Cardiac fibroblast (primary cell): ENCODE measurements around a stretch of chr5.

GRCh38 chr5:10262971-10263398 is 12.9 kb downstream of the CCT5 start:
- RRBS = no CpG with 5 or more reads among the region's 11 CpGs

- RRBS = no CpG with 5 or more reads among the region's 13 CpGs
Measured at GRCh38 chr5:10278513-10279213, 28.6 kb downstream of the CCT5 start.

DNA sequence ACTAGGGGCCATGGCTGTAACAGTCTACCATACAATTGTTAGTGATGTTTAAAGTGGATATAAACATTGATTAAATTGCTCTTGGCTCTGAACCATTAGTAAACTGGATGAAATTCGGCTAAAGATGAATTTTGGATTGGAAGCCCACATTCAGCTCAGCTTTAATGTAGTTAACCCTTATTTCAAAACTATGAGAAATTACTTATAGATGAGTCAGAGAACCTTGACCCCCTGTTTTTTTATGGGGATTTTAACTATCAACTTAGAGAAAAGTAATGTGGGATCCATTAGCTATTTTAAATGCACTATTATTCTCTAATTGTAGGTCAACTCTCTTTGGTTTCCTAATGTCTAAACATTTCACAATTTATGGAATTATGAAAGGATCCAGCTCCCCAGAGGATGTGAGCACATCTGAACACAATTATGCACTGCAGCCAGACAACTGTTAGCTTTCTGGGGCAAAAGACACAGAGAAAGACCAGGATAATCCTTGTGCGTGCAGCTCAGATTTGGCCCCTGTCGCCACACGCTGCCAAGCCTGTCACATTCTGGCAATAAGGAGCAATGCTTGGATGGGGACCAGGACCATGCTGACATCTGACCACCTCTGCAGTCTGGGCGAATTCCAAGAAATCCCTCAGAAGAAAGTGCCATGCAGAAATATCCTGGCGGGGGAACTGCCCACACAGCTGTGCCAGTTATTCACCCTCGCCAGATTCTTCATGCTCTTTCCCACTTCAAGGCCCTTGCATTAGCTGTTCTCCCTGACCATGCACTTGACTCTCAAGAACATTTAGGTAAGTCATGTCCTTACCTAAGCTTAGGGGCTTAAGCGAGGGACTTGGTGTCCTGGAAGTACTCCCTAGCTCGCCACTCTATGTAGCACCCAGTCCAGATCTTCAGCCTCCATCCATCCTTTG is 22.2 kb upstream of the CMBL start:
- RRBS = no CpG with 5 or more reads among the region's 9 CpGs

DNA sequence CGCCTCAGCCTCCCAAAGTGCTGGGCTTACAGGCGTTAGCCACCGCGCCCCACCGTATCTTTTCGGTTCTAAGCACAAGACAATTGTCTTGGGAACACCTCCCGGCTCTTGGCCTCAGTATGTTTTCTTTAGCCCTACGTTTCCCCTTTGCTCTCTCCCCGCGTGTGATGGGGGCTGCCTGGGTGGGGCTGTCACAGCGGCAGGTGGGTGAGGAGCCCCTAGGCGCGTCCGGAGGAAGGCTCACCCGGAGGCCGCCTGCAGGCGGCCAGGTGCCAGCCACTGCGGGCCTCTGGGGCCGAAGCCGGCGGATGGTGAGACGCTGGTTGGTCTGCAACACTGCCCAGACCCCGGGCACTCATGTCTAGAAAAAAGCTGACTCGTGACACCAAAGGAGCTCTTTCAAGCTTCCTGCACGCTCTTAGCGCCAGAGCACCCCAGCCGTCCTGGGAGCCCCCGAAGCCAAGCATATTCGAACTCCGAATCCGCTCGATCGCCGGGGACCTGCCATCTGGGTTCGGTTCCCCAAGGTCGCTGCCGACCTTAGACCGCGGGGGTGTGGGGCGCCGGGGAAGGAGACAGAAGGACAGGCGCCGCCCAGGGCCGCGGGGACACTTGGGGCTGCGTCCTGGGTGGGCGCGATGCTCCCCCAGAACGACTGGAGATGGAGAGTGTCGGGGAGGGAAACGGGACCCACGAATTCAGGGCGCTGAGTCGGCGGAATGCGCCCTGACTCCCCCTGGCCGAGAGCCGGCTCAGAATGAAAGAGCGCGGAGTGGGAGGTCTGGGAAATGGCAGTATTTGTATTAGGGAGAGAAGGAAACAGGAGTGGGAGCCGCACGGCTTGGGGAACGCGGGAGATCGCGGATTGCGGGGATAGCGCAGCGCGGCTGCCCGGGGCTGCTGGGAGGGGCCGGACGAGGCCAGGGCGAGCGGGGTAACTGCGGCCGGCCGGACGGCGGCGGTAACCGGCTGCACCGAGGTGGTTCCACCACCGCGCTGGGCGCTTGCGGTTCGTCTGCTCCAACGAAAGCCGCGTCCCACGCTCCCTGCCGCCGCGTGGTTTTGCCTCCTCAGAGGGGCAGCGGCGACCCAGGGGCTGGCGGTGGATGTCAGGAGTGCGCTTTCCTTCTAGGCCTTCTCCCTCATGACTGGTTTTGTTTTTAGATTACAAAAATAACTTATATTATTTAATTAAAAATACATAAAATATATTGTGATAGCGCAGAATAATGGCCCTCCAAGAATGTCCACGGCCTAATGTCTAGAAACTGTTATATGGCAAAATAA is 20.2 kb upstream of the MARCHF6 start:
- RRBS = 15% methylated on average over 16 of the region's 101 CpGs

DNA sequence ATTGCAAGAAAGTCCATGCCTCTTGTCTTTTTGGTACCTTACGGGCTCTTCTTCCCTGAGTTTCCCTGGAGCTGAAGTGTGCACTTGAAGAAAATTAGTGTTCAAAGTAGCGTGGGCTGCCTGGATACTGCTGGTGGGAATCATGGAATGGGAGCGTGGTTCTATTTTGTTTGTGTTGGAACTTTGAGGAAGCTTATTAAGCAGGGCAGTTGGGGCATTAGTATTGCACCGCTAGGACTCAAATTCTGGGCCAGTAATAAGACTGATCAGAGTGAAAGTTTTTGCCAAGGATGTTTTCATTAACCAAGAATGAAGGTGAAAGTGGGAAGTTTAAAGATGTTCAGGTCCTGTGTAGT is 20.8 kb downstream of the MARCHF6 start:
- RRBS = no CpG with 5 or more reads among the region's 4 CpGs

DNA sequence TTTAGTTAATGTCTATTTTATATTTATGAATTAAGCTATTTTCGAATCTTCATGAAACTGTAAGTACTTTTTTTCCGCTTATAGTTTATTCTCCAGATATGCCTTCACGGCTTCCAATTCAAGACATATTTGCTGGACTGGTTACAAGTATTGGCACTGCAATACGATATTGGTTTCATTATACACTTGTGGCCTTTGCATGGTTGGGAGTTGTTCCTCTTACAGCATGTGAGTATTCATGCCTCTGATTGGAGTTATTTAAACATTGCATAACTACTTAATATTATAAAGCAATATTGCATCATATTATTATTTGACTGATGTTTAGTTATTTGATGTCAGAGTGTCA is 28.2 kb downstream of the MARCHF6 start:
- RRBS = no CpG with 5 or more reads among the region's 4 CpGs

DNA sequence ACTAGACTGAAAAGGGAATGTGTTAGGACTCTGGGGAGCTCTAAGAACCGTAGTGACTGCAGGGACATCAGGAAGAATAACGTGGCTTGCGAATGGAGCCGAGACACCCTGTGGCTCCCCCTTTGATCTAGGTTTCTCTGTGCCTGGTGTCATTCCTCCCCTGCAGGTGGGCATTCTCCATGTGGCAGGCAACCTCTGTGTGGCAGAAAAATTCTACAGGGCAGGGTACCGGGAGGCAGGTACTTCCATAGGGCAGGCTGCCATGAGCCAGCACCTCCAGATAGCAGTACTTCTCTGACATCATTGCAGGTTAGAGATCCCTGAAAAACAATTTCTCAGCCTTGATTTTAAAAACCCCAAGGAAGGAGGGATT is 43.1 kb downstream of the ROPN1L start:
- RRBS = no CpG with 5 or more reads among the region's 5 CpGs

DNA sequence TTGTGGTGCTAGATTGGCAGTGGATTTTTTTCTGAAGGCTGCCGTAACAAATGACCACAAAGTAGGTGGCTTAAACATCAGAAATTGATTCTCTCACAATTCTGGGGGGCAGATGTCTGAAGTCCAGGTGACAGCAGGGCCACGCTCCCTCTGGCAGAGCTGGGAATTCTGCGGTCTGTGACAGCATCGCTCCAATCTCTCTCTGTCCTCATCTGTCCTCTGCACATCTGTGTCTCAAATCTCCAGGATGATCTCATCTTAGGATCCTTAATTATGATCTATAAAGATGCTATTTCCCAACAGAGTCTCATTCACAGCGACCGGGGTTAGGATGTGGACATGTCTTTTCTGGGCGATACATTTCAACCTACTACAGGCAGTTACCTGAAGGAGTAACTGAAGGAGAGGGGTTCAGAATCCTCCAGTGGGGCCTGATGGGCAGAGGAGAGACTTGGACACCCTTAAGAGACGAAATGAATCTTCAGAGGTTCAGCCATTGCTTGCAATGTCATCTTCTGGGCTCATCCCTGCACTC is 31.4 kb downstream of the ANKRD33B start:
- RRBS = no CpG with 5 or more reads among the region's 8 CpGs

GRCh38 chr5:10679559-10680416 is 81.2 kb downstream of the DAP start:
- RRBS = no CpG with 5 or more reads among the region's 17 CpGs

DNA sequence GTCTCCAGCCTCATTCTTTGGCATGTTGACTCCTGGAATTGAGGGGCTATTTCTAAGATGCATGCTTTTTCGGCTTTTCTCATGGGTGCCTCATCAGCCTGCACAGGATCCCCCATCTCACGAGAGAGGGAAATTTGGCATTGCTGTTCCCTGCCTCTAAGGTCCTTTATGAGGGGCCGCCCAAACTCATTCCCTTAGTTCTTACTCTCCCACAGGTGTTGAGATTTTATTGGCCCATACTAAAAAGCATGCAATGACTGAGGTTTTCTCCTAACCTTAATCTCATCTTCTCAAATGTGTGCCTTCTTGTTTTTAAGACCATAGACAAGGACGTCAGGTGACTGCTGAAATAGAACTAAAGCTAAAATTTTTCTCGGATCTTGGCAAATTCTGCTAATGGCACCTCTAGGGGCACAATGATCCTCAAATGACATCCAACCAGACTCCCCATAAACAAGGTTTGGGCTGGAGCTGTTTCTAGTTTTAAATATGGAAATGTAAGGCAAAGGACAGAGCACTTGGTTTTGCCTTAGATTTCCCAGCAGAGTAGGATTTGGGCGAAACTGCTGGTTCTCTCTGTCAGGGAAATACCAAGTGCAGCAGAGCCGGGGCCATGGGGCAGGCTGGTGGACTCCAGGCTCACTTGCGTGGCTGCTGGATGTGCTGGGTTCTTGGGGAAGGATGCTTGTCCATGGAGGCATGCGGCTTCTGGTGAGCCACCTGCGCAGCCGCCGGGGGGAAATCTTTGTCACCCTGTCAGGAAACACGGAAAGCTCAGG is 80.4 kb downstream of the DAP start:
- RRBS = no CpG with 5 or more reads among the region's 13 CpGs

GRCh38 chr5:10734080-10734545 is 26.9 kb downstream of the DAP start:
- RRBS = no CpG with 5 or more reads among the region's 9 CpGs

DNA sequence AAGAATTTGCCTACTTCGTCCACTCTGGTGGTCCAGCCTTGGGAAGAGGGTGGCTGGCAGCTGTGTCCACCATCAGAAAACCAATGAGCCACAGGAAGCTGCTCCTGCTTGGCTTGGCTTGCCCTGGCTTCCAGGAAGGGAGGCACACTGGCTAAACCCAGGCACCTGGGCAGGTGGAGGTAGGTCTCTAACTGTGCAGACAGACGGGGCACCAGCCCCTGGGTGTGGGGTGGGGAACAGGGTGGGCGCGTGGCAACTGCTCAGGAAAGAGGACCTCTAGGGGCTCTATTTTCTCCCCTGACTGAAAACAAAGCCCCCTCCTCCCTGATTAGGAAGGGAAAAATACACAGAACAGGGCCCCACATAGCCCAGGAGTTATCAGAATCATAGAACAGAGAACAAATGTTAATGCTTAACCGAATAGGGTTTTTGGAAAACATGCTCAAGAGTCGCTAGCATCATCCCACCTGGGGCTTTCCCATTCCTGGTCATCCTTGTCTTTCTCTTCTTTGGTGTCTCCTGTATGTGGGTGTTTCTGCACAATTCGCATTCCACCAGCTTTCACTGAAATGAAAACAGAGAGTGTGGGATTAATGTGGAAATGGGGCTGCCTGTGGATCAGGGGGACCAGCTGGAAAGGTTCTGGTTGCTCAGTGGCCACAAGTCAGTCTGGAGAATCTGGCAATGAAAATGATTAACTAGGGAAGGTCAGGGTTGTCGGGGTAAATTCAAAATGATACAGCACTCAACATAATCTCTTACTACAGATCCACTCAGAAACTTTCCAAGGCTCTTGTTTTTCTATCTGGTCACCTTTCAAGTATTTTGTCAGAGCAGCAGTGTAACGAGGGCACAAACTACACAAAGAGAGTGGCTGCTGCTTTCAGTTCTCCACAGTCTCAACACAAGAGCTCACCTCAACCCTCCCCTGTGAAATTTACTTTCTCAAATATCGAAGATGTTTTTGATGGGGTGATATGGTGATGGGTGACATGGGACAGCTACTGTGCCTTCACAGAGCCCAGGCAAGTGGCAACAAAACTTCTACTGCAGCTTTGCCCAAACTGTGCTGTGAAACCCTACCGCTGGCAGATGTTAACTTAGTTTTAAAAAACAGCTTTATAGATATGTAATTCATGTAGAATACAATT is 13.0 kb downstream of the DAP start:
- RRBS = no CpG with 5 or more reads among the region's 11 CpGs

- RRBS = 85% methylated on average over 1 of the region's 26 CpGs
Measured at GRCh38 chr5:10761639-10762260, 716 bp upstream of the DAP start.

- RRBS = no CpG with 5 or more reads among the region's 3 CpGs
Measured at GRCh38 chr5:12524856-12525237, 620.6 kb upstream of the CTNND2 start.

DNA sequence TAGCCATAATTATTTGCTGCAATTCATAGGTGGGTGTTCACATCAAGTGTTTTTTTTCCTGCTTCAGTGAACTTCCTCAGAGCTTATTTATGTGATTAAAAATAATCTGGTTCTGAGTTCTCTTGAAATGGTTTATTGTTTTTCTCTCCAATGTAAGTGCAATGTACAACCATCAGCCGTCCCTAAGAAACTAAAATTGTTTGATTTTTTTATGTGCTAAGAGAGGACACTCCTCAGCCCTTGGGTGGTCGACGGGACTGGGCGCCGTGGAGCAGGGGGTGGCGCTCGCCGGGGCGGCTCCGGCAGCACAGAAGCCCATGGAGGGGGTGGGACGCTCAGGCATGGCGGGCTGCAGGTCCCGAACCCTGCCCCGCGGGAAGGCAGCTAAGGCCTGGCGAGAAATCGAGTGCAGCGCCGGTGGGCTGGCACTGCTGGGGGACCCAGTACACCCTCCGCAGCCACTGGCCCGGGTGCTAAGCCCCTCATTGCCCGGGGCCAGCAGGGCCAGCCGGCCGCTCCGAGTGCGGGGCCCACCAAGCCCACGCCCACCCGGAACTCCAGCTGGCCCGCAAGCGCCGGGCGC is 669.6 kb upstream of the CTNND2 start:
- RRBS = no CpG with 5 or more reads among the region's 32 CpGs

GRCh38 chr5:14165358-14165990 is 22.3 kb downstream of the TRIO start:
- RRBS = no CpG with 5 or more reads among the region's 8 CpGs

GRCh38 chr5:14167204-14167937 is 24.2 kb downstream of the TRIO start:
- RRBS = no CpG with 5 or more reads among the region's 5 CpGs

GRCh38 chr5:14173999-14174654 is 31.0 kb downstream of the TRIO start:
- RRBS = no CpG with 5 or more reads among the region's 11 CpGs

GRCh38 chr5:14201449-14201872 is 58.3 kb downstream of the TRIO start:
- RRBS = no CpG with 5 or more reads among the region's 2 CpGs

DNA sequence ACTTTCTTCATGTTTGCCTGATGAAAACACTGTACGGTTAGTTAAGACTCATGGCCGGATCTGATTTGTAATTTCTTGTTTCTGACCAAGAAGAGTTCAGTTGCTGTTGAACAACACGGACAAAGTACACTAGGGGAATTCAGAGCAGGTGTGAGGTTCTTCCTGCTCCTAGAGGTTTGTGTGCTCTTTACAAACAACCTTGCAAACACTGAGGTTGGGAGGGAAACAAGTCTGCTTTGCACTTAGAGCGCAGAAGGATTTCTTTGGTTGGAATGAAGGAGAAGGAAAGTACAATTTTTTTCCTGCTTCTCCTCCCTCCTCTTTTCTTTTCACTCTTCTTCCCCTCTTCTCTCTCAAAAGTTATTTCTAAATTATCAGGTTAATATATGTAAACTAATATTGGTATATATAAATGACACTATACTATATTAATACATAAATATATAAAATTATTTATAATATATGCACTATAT is 69.8 kb downstream of the TRIO start:
- RRBS = no CpG with 5 or more reads among the region's 4 CpGs